Right lobe of liver (tissue), 4 donors: ENCODE measurements around the genes OR14K1, OR2AJ1, OR2M7 and OR2T5.

GRCh38 chr1:247330670-247331075 lies 994 bp downstream of the ZNF496 start:
- PRO-cap, 4 experiments: no peak in any of the 4 experiments
- RAMPAGE, long total RNA, 2 experiments: no peak in any of the 2 experiments

GRCh38 chr1:247424382-247425047 lies 8.5 kb downstream of the NLRP3 start:
- PRO-cap, 4 experiments: no peak in any of the 4 experiments
- RAMPAGE, long total RNA, 2 experiments: no peak in any of the 2 experiments

GRCh38 chr1:247738383-247738691 lies at the start of gene OR14K1:
OR14K1 (plus strand) TSS chr1:247738615.
- PRO-cap, 4 experiments: no peak in any of the 4 experiments
- RAMPAGE, long total RNA, 2 experiments: no peak in any of the 2 experiments

DNA sequence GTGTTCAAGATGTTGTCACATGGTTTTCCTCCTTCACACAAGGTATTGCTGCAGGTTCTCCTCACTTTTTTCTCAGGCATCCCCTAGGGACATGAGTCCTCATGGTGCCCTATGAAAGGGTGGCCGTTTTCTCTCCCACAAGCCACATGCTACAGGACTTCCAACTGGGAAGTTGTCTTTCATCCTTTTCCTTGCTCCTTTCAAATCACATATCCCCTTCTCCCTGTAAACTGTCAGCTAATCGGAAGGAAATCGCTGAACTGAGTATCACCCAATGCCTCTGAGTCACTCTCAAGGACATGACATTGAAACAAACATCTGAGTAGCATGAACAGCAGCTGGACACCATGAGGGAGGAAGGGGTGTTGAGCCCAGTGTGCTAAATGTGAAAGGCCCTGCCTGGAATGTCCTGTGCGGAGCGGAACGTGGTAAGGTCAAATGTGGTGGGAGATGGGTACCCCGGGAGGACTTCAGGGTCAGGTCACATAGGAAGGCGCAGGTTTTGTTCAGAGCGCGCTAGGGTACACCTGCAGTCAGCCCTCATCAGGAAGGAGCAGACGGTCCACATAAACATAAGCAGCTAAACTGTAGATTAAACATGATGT lies at the start of gene OR2AJ1:
Gene OR2AJ1, plus strand, starts transcription at position 149 of the 605 bp plus-strand sequence.
- PRO-cap, 4 experiments: no peak in any of the 4 experiments
- RAMPAGE, long total RNA, 2 experiments: no peak in any of the 2 experiments

- PRO-cap, 4 experiments: no peak in any of the 4 experiments
- RAMPAGE, long total RNA, 2 experiments: no peak in any of the 2 experiments
These were observed at the start of gene OR2M7 for GRCh38 chr1:248324391-248325009. OR2M7 (minus strand) TSS chr1:248324568.

- PRO-cap, 4 experiments: no peak in any of the 4 experiments
- RAMPAGE, long total RNA, 2 experiments: no peak in any of the 2 experiments
These were observed at the start of gene OR2T5 for GRCh38 chr1:248488212-248488673. OR2T5 (plus strand) TSS chr1:248488589.

- PRO-cap, 4 experiments: no peak in any of the 4 experiments
- RAMPAGE, long total RNA, 2 experiments: no peak in any of the 2 experiments
These were observed 3.2 kb downstream of the SH3BP5L start for GRCh38 chr1:248822427-248822927.